Left common carotid artery plus branches (tissue), 1 donor: ENCODE data around the gene SH2B2.

GRCh38 chr7:101437069-101437704 lies 74.5 kb downstream of the COL26A1 start:
- PRO-cap = no peak

GRCh38 chr7:101598197-101598915 lies 30.7 kb downstream of the MYL10 start:
- PRO-cap = no peak

GRCh38 chr7:101689919-101690496 lies 60.9 kb upstream of the MYL10 start:
- PRO-cap = no peak

DNA sequence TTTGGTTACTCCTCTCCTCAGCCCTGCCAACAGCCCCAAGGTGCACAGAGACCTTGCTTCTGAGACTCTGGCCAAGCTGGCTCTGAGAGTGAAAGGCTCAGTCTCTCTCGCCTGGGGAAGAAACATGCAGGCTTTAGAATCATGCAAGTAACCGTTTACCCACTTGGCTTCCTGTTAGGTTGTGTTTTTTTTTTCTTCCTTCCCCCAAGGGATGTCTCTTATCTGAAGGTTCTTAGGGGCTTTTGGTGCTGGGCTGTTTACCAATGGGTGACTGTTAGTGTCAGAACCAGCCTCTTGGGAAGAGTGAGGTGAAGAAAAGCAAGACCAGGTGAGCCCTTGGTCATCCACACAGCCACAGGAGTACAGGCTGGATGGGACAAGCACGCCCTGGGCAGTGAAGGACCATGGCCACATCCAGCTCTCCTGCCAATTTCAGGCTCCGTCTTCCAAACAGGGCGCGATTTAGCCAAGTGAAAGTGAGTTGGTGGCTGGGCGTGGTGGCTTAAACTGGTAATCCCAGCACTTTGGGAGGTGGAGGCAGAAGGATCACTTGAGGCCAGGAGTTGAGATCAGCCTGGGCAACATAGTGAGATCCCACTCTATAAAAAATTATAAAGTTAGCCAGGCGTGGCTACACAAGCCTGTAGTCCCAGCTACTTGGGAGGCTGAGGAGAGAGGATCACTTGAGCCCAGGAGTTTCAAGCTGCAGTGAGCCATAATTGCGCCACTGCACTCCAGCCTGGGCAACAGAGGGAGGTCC lies 76.3 kb upstream of the CUX1 start:
- PRO-cap = no peak

GRCh38 chr7:101857400-101857560 lies 39.9 kb downstream of the CUX1 start:
- PRO-cap = no peak

GRCh38 chr7:101860684-101861200 lies 43.3 kb downstream of the CUX1 start:
- PRO-cap = no peak

DNA sequence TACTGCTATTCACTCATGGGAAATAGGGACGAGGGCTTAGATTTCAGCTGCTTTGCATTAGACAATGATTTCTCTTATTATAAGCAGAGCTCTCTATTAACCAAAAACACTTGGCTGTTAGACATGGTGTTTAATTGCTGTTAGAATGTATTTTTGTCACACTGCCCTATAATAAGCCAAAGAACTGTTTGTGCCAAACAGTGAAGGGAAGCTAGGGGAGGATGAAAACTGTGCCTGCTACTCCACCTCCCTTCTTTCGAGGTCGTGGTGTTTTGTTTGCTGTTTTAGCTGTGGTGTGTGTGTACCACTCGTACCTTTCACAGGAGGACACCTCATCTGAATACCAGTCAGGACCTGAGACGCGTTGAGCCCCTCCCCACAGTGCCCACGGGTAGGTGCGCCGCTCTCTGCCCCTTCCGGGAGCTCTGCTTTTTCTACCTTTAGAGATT lies 57.9 kb downstream of the CUX1 start:
- PRO-cap = no peak

GRCh38 chr7:101913658-101914441 lies 96.4 kb downstream of the CUX1 start:
- PRO-cap = no peak

- PRO-cap = unidirectional peak, minus-strand start at chr7:101924293
Measured at GRCh38 chr7:101923923-101924498, 106.6 kb downstream of the CUX1 start.

DNA sequence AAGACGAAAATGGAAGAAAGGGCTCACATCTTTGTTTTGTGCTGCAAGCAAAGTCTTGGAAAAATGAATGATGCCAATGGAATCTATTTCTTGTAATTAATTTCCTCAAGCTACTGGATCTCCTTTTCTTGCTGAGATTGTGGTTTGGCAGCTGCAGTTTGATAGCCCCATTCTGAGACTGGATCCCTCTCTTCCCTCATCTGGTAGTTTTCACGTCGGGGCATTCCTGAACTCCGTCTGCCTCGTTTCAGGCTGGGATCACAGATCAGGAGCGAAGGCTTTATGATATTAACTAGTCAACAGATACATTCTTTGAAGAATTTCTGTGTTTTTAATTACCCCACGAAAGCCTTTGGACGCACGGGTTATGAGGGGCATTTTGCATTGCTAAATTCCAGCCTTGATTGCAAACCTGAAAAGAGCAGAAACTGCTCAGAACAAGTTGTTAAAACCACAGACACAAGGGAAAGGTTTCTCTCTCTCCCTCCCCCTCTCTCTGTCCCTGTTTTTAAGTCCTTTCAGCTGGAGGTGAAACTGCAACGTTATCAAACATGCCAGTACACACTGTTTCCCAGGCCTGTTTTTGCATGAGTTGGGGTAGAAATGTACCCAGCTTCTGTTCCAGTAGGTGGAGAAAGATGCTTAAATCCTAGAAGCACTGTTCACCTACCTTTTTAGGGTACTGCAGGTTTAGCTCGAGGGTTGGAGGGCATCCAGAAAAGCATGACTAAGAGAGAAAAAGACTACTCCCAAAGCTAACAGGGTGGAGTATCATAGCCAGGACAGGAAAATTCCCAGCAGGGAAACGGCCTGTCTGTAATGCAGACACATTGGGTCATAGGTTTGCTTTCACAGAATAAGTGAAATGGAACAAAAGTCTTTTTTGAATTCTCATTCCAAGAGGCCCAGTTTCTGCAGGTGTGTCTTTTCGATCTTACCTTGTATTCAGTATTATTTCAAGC lies 124.3 kb downstream of the CUX1 start:
- PRO-cap = no peak

- PRO-cap = no peak
Measured at GRCh38 chr7:101945325-101945743, 127.9 kb downstream of the CUX1 start.

GRCh38 chr7:102024714-102025296 lies 207.4 kb downstream of the CUX1 start:
- PRO-cap = no peak

DNA sequence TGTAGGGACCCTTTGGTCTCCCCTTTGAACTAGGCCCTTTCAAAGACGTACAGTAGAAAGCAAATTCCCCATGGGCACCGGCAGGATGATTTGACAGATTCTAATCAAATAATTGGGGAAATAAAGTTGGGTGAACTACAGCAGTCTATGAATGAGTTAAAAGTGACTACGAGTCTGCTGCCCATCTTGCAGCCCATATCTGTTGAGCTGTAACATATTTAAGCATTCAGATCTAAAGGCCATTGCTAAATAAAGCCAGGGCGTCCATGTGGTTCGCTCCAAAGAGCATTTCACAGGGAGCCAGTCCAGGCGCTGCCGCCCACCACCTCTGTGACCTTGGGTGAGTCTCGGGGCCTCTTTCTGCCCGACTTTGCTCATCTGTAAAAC lies 223.0 kb downstream of the CUX1 start:
- PRO-cap = no peak

DNA sequence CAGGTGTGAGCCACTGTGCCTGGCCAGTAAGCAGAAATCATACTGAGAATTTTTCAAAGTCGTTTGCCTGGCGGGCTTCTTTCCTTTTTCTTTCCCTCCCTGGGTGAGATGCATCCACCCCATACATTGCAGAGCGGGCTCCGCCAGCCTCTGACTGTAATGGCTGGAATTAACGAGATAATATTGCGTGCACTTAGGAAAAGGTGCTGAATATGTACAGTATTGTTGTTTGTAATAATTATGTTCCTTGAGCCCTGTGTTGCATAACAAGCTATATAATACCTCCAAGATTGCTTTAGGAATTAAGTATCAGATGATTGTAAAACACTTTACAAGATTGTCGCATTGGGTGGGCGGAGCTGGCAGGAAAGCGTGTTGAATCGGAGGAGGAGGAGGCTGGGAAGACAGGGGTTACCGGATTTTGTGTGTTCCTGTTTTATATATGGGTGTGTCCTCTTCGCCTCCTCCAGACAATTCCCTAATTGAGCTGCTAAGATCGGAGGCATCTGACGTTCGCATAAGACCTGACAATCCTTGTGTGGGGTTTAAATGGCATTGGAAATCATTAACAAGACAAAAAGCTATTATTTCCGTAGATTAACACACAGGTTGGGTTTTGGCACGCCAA lies 193.1 kb upstream of the SH2B2 start:
- PRO-cap = no peak

GRCh38 chr7:102120669-102121271 lies 165.9 kb upstream of the SH2B2 start:
- PRO-cap = no peak

DNA sequence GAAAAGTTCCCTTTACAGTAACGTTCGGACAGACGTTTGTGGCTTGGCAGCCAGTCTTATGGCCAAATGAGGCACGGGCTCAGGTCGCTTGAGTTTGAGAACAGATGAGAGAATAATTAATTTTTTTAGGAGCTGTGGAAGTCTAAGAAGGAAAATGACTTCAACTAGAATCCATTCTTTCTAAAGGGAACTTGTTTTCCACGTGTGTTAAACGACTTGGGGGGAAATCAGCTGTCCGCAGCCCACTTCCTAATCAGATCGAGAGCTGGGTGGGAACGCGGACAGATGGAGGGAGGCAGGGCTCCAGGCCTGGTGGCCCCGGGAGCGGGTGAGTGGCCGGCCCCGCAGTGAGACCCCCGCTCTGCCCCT lies 91.6 kb upstream of the SH2B2 start:
- PRO-cap = no peak

- PRO-cap = bidirectional peak, plus-strand start at chr7:102286913, minus-strand start at chr7:102286725
Measured at GRCh38 chr7:102286645-102287322, at the start of gene SH2B2. SH2B2 (plus strand) TSS chr7:102286868.

- PRO-cap = no peak
Measured at GRCh38 chr7:102300446-102301341, 14.0 kb downstream of the SH2B2 start.

GRCh38 chr7:102329258-102329814 lies 26.9 kb downstream of the SPDYE6 start:
- PRO-cap = no peak

DNA sequence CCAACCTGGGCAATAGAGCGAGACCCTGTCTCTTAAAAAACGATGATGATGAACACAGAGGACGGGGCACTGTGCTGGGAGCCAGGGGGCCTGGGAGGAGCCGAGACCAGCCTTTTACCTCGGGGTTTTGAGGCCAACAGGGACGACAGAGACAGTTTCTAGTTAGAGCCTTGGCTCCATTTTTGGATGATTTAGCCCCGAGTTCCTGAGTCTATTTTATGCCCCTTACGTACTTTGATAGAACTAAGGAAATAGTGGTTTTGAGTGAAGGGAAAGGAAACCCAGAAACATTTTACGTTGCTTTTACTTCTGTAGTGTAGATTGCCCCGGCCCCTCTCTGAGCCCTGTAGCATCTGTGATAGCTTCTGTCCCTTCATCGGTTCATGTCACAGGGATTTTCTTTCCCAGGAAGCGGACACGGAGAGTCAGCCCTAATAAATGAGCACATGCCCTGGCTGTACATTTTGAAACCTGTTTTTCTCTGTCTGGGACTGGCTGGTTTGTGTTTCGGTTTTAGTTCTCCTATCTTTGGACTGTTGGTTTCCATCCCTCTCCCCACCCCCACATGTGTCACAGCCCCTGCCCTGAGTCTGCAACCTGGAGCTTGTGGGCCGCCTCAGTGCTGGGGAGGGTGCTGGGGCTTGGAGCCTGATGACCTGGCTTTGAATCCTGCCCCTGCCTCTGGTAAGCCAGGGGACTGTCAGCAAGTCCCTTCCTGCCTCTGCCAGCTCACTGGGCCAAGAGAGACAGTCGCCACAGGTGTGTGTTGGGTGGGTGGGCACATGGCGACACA lies 7.0 kb upstream of the ORAI2 start:
- PRO-cap = no peak